ENCODE results near the gene SH3BP5.

DNA sequence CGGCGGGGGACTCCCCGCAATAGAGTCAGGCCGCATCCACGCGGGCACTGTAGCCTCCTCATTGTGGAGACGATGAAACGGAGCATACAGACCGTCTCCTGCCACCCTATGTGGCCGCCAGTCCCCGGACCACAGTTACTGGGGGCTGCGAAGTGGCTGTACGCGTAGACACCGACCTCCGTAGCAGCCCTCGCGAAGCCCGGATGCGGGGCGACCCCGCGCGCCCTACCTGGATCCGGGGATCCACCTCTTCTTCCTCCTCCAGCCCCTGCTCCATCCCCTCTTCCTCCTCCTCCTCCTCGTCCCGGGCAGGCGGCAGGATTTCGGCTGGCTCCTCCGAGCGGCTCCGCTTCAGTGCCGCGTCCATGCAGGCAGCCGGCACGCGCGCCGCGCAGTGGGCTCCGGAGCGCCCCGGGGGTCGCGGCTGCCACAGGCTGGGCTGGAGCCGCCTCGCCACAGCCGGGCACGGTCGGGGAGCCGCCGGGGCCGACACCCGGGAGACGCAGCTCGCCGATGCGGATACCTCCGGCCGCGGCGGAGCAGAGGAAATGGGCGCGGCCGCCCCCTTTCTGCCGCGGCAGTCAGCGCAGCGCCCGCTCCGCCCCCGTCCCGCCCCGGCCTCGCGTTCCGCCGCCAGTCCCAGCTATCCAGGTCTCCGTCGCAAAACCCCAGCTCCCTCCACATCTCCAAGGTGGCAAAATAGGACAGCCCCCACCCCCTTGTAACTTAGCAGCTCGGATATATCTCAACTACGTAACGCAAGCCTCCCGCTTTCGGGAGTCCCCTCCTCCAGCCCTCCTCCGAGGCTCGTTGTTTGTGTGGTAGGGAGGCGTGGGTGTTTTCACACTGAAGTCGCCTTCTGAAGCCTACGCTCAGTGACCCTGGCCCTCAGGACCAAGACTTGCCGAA is at the start of gene SH3BP5:
Gene SH3BP5 (minus strand): TSS at position 545 of the 909 bp plus-strand sequence.
- RRBS: 2% methylated on average over 42 of the region's 91 CpGs

GRCh38 chr3:15638160-15638621 is 36.6 kb downstream of the BTD start:
- RRBS: no CpG with 5 or more reads among the region's 4 CpGs

DNA sequence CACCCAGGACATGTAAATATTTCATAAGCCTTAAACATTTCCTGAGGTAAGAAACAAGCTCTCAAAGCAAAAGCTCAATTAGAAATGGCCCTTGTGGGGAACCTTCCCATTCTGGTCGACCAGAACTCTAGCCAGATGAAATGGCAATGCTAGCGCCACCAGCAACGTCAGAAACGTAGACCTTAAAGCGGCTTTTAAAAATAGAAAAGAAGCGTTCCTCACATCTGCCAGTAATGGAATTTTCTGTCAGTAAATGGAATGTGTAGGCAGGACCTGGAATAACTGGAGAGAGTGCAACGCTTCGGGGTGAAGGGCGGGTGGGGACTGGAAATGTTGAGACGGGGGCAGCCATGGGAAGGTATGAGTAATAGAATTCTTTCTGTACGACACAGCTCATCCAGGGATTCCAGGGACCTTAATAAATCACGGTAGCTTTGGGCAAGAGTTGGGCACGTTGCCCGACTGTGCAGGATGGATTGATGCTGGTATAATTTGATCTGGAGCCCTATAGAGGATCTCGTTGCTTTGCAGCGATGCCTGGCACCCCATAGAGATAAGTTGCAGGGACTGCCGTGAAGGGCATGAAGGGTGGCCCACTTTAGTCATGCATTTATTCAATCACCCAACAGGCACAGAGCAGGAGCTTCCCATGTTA is 44.5 kb downstream of the BTD start:
- RRBS: no CpG with 5 or more reads among the region's 17 CpGs

DNA sequence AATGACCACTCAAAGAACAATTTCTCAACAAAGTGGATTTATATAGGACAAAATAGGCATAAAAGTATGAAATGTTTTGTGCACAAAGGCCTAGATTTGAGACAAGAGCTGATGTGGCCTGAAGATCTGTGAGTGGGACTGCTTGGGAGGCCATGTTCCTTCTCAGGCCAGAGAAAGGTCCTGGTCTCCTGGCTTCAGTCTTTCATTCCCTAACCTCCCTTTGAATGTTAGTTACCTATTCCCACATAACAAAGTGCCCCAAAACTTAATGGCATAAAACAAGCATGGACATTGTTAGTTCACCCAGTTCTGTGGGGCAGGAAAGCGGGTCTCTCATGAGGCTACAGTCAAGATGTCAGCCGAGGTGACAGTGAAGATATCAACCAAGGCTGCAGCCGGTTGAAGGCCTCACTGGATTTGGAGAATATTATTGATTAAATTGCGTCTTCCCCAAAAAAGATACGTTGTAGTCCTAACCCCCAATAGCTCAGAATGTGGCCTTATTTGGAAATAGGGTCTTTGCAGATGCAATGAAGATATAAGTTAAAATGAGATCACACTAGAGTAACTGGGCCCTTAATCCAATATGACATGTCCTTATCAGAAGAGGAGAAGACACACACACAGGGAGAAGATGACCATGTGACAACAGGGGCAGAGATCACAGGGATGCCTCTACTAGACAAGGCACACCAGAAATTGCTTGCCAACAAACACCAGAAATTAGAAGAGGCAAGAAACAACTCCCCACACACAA is 46.9 kb downstream of the BTD start:
- RRBS: no CpG with 5 or more reads among the region's 5 CpGs

DNA sequence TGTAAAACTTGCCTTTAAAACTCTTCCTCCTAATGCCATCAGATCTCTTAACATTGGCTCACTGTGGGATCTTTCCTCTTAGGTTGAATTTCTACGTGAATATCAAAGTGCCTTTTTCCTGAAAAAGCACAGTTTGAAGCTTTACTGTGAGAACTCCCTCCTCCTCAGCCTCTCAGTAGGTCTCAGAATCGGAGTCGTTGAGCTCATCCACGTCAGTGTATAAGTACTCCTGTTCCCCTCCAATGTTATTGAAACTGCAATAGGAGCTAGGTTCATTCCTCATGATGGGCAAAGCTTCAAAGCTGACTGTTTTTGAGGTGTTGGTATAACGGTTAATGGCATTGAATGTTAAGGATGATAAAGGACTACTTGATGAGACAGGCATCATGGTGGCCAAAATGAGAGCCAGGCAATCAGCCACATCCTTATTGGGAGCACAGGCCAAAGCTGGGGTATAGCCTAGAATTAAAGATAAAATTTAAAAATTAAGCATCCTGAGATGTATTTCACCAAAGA is 68.6 kb downstream of the BTD start:
- RRBS: no CpG with 5 or more reads among the region's 5 CpGs

GRCh38 chr3:15781259-15782062 is 16.3 kb downstream of the ANKRD28 start:
- RRBS: no CpG with 5 or more reads among the region's 3 CpGs

DNA sequence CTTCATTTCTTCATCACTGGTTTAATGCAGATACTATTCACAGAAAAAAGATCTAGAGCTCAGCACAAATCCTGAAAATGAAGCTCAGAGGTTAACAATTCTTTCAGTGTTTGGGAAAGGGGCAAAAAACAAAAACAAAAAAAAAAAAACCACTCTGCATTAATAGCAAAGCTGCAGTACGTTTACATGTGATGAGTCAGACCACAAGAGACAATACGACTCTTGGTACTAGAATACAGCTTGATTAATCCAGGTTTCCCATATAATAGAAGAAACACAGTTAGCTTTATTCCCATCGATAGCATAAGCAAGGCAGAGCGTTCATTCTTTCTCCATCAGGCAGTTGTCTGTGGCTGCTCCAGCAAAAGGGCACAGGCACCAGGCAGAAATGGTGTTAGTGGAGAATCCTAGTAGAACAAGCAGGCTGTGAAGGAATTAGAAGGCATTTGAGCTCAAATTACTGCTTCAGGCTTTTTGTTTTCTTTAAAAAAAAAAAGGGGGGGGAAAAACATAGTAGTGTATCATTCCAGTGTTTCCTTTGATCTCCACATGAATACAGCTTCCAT is 622 bp downstream of the ANKRD28 start:
- RRBS: no CpG with 5 or more reads among the region's 4 CpGs

DNA sequence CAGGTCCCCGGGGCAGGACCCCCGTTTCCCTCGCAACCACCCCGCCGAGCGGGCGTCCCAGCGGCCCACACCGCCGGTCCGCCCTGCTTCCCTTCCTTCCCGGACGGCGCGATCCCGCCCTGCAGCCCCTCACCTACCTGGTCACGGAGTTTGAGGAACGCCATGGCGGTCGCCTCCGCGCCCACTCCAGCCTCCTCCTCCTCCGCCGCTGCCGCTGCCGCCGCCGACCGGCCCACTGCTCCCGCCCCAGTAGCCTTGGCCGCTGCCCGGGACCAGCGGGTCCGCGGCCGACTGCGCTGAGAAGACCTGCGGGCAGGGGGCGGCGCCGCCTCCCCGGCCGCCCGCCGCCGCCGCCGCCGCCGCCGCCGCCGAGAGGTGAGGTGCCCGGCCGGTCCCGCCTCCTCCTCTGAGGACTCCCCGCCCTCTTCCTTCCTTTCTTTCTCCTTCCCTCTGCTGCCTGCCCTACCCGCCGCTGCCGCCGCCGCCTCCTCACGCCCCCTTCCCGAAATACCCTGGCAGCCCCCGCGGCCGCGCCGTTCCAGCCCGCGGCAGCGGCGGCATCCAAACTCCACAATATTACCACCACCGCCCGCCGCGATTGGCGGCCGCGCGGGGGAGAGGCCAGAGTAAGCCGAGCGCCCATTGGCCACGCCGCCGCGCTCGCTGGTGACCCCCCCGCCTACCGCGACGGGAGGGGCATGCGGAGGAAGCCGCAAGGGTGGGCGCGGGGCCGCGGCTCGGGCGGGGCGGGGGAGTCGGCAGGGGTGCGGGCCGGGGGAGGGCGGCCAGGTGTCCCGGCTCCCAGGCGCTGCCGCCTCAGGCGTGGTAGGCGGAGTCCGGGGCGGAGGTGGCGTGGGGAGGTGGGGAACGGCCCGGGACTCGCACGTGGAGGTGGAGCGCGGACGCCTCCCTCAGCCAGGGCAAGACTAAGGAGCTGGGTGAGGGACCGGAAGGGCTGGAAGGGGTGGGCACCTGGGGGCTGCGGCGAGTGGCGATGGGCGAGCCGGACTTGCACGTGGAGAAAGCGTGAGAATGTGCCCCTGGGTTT is 61.8 kb upstream of the ANKRD28 start:
- RRBS: 3% methylated on average over 50 of the region's 128 CpGs

- RRBS: 0% methylated on average over 3 of the region's 32 CpGs
Observed at GRCh38 chr3:15860288-15860967, 62.6 kb upstream of the ANKRD28 start.

- RRBS: no CpG with 5 or more reads among the region's 4 CpGs
Observed at GRCh38 chr3:15903681-15904264, 106.0 kb upstream of the ANKRD28 start.

GRCh38 chr3:15964580-15965128 is 166.9 kb upstream of the ANKRD28 start:
- RRBS: no CpG with 5 or more reads among the region's 13 CpGs

DNA sequence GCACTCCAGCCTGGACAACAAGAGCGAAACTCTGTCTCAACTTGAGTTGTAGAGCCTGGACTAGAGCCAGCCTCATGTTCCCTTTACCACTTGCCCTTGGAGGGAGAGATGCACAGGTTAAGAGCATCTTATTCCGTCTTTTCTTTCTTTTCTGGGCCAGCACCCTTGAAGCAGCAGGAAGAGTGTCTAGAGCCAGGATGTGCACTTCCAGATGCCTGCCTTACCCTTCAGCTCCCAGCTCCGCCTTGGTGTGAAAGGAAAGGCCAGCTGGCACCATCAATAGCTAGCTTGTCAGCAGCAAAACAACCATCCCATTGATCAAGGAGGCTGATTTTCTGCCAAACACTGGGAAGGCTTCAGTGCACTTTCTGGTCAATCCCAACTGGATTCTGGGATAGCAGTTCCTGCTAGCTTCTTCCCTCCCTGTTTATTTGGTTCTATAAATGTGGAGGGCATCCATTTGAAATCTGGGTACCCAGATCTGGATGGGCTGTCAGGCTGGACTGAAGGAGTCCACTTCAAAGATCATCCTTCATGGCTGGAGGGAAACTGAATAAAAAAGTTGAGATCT is 110.9 kb upstream of the GALNT15 start:
- RRBS: no CpG with 5 or more reads among the region's 3 CpGs

- RRBS: no CpG with 5 or more reads among the region's 2 CpGs
Observed at GRCh38 chr3:16068939-16069504, 105.5 kb upstream of the GALNT15 start.

DNA sequence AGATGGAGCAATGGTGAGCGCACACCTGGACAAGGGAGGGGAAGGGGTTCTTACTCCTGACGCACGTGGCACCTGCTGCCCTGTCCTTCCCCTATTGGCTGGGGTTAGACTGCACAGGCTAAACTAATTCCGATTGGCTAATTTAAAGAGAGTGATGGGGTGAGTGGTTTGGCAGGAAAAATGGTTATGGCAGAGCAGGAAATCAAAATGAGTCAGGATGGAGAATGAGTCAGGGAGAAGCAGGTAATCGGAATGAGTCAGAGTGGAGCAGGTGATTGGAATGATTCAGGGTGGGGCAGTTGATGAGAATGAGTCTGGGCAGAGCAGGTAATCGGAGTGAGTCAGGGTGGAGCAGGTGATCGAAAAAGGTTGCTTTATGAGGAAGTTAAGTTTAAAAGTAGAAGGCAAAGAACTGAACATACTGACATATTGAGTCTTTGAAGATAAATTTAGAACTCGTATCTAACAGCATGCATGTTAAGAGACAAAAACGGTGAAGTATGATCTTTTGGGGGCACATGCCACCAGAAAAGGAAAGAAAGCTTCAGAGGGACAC is 73.0 kb upstream of the GALNT15 start:
- RRBS: no CpG with 5 or more reads among the region's 9 CpGs

DNA sequence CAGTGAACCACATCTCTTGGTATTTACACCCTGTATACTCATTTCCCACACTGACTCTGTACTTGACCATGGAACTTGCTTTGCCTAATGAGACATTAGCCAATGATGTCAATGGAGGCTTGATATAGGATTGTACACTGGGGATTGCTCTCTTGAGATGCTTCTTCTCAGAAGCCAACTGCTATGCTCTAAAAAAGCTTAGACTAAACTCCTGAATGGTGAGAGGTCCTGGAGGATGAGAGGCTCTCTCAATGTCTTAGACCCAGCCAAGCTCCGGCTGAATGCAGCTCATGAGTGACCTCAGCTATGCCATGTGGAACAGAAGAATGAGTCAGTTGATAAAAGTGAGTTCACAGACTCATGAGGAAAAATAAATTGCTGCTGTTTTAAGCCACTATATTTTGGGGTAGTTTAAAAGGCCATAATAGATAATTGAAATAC is 61.4 kb upstream of the GALNT15 start:
- RRBS: no CpG with 5 or more reads among the region's 1 CpG

DNA sequence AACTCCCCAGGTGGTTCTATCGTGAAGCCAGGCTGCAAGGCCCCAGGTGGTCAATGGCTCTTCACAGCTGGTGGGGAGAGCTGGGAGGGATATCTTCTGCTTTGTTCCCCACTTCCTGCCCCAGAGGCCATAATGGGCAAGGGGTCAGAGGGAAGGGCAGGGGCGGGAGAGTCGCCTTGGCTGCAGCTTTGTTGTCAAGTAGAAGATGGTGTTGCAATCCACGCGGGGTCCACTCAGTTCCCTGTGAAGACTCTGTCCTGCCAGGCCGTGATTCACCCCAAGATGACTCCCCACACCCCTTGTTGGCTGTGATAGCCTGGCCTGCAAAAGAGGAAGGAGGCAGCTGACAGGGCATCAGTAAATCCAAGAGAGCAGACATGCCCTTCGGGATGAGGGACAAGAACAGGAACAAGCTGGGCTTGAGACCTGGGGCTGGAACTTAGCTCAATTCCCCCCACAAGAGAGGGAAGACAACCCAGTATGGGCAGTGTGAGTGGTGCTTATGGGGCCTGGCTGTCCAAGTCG is 6.9 kb downstream of the GALNT15 start:
- RRBS: no CpG with 5 or more reads among the region's 8 CpGs

DNA sequence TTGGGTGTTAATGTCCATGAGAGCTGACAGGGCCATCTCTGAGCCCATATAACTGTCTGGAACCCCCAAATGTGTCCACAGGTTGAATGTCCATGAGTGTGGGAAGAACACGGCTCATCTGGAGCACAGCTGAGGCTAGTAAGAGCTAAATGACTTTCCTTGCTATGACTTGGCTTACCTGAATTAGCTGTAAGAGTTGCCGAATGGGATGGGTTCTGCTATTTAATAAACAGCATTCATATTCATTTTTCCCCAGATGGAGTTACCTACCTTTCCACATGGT is 36.0 kb downstream of the DPH3 start:
- RRBS: no CpG with 5 or more reads among the region's 2 CpGs

DNA sequence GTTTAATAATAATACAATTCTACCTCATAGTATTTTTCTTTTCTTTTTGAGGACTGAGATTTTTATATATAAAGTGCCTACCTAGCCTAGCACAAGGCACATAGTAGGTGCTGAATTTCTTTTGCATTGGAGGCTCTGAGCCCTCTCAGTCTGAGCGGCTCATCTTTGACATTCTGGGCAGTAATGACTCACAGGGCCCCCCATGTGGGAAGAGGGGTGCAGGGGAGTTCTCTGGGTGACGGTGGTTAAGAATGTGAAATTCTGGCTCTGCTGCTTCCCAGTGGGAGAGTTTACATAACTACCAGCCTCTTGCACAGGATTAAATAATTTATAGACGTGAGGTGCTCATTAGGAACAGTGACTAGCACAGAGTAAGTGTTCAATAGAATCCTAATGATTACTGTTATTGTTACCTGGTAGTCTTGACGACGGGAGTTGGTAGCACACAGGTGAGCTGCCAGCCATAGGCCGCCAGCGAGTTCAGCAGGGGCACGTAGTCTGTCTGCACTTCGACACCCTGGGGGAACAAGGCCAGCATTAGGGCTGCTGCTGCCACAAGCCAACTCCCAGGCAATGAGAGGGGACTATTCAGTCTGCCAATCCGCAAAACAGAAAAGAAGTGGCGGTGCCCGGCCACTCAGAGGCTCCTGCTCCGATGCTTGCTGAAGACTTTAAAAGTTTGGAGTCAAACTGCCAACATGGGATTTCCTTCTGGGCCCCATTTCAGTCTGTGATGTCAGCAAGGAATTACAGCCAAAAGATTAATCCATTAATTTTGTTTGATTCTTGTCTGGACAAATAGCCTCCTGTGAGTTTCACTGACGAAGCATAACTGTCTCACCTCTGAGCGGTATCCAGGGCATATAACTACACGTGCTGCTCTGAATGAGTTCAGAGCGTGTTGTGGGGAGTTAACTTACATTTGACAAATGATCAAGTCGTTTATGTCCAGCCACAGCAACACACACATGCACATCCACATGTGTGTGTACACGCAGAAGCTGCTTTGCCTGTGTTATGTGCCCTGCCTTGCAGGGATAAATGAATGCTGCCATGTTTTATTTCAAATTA is 61.7 kb downstream of the OXNAD1 start:
- RRBS: no CpG with 5 or more reads among the region's 19 CpGs

All from epidermal melanocyte (primary cell).